Heart right ventricle (tissue), 2 donors: ENCODE results near the genes IL11, SBK2, ZNF579 and U2AF2.

- PRO-cap, 2 experiments, result no peak in any of the 2 experiments
Observed at GRCh38 chr19:55254146-55255138, 4.4 kb downstream of the PPP6R1 start.

- PRO-cap, 2 experiments, result no peak in any of the 2 experiments
Observed at GRCh38 chr19:55257772-55258253, 1.0 kb downstream of the PPP6R1 start.

GRCh38 chr19:55370348-55370935 lies at the start of gene IL11:
Gene IL11 (minus strand): TSS chr19:55370463.
- PRO-cap, 2 experiments, result peak in 1 of 2 experiments; most common plus-strand start chr19:55370585 (in 1)

DNA sequence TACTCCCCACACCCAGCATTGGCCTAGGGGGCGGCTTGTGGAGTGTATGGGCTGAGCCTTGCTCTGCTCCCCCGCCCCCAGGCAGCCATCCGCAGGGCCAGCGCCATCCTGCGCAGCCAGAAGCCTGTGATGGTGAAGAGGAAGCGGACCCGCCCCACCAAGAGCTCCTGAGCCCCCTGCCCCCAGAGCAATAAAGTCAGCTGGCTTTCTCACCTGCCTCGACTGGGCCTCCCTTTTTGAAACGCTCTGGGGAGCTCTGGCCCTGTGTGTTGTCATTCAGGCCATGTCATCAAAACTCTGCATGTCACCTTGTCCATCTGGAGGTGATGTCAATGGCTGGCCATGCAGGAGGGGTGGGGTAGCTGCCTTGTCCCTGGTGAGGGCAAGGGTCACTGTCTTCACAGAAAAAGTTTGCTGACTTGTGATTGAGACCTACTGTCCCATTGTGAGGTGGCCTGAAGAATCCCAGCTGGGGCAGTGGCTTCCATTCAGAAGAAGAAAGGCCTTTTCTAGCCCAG lies 2.5 kb downstream of the RPL28 start:
- PRO-cap, 2 experiments, result no peak in any of the 2 experiments

GRCh38 chr19:55441753-55442302 lies 1.3 kb downstream of the SHISA7 start:
- PRO-cap, 2 experiments, result no peak in any of the 2 experiments

- PRO-cap, 2 experiments, result no peak in any of the 2 experiments
Observed at GRCh38 chr19:55493957-55494355, 5.7 kb downstream of the SSC5D start.

DNA sequence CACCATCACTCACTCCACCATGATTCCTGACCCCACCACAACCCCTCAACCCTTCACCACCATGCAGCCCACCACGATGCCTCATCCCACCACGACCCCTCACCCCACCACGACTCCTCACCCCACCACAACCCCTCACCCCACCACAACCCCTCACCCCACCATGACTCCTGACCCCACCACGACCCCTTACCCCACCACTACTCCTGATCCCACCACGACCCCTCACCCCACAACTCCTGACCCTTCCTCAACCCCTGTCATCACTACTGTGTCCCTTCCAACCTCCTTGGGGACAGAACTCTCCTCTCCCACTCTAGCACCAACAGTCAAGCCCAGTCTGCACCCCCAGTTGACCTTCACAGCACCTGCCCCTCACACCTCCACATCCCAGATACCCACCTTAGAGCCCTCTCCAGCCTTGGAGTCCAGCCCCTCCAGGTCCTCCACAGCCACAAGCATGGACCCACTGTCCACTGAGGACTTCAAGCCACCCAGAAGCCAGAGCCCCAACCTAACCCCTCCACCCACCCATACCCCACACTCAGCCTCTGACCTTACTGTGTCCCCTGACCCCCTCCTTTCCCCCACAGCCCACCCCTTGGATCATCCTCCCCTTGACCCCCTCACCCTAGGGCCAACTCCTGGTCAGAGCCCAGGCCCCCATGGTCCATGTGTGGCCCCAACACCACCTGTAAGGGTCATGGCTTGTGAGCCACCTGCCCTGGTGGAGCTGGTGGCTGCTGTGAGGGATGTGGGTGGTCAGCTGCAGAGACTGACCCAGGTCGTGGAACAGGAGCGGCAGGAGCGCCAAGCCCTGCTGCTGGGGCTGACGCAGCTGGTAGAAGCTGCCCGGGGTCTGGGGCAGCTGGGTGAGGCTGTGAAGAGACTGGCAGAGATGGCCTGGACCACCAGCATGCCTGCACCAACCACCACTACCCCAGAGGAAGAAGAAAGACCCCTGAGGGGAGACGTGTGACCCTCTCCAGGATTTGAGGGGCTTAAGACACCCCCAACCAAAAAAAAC lies 18.6 kb downstream of the SBK2 start:
- PRO-cap, 2 experiments, result no peak in any of the 2 experiments

GRCh38 chr19:55536860-55537591 lies at the start of gene SBK2:
Gene SBK2 (minus strand): TSS chr19:55537133.
- PRO-cap, 2 experiments, result no peak in any of the 2 experiments

- PRO-cap, 2 experiments, result no peak in any of the 2 experiments
Observed at GRCh38 chr19:55579096-55579556, 1.5 kb downstream of the ZNF579 start.

DNA sequence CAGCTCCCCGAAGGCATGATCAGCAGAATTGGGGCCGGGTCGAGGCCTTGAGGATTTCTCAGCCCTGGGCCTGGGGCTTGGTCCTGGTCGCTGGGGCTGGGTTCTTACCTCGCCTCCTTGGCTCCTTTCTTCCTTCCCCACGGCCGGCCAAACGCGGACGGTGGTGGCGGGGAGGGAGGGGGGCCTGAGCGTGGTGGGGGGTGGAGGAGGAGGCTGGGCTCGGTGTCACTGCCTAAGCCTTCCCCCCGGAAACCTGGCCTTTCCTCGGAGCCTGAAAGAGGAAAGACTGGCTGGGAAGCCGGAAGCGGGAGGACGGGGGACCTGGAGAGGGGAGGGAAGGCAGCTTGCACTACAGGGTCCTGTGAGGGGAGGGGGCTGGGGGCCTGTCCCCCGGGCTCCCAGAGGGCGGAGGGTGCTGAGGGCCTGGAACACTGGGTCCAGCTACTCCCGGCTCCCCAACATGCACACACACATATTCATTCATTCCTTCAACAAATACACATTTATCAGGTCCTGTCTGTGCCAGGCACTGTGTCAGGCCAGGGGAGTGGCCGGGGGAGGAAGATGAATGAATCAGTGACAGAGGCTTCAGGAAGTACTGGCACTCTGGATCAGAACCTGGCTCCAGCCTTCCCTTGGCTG lies at the start of gene ZNF579:
Gene ZNF579, minus strand, starts transcription at position 162 of the 642 bp plus-strand sequence.
- PRO-cap, 2 experiments, result peak in 2 of 2 experiments; most common plus-strand start position 310 of the sequence (in 2); most common minus-strand start position 159 of the sequence (in 2)

DNA sequence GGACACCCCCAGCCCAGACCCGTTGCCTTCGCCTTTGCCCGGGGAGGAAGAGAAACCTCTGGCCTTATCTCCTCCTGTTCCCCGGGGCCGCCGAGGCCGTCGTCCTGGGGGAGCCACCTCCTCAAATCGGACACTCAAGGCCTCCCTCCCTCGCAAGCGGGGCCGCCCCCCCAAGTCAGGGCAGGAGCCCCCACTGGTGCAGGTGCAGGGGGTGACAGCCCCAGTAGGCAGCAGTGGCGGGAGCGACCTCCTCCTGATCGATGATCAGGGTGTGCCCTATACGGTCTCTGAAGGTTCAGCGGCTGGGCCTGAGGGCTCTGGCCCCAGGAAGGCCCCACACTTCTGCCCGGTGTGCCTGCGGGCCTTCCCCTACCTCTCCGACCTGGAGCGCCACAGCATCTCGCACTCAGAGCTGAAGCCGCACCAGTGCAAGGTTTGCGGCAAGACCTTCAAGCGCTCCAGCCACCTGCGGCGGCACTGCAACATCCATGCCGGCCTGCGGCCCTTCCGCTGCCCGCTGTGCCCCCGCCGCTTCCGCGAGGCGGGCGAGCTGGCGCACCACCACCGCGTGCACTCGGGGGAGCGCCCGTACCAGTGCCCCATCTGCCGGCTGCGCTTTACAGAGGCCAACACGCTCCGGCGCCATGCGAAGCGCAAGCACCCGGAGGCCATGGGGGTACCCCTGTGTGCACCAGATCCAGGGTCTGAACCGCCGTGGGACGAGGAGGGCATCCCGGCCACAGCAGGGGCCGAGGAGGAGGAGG lies 2.2 kb downstream of the ZNF524 start:
- PRO-cap, 2 experiments, result no peak in any of the 2 experiments

- PRO-cap, 2 experiments, result peak in 2 of 2 experiments; most common minus-strand start chr19:55606324 (in 1)
Observed at GRCh38 chr19:55605861-55607074, 821 bp downstream of the ZNF865 start.

DNA sequence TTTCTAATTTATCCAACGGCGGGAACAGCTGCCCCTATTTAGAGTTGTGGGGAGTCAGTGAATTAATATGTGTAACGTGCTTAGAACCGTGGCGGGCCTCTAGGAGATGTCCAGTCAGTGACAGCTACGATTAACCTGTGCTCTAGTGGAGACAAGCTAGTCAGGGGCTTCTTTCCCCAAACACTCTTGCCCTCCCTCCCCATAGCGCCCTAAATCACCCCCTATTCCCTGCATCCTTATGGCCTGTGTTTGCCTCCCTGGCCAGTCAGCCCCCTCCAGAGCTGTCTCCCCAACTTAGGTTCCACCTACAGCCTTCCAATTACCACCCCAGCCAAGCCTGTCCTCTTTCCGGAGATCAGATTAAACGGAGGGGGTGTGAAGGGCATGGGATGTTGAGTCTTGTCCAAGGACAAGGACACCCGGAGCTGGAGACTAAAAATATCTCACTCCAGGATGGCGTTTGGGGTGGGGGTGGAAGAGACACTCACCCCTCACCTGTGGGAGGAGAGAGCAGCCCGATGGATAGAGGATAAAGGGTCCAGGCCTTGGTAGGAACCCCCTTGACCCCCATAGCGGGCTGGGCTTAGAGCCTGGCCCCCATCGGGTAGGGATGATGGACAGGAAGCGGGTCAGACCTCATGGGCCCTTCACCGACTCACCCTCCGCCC lies 5.8 kb downstream of the ZNF865 start:
- PRO-cap, 2 experiments, result peak in 1 of 2 experiments; most common plus-strand start position 446 of the sequence (in 1); most common minus-strand start position 296 of the sequence (in 1)

DNA sequence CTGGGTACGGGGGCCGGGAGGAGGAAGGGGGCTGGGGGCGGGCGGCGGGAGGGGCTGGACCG lies 153 bp downstream of the ZNF581 start:
- PRO-cap, 2 experiments, result no peak in any of the 2 experiments

DNA sequence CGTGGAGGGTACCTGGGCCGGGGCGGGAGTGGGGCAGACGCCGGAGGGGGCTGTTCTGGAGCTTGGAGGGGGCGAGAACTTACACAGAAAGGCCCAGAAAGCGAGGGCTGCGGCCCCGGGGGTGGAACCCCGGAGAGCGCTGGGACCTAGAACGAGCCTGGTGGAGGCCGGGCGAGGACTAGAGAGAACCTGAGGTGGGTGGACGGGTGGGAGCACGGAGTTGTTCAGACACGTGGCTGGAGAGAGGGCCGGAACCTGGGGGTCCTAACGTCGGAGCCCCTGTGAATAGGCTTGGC lies 332 bp downstream of the ZNF581 start:
- PRO-cap, 2 experiments, result no peak in any of the 2 experiments

DNA sequence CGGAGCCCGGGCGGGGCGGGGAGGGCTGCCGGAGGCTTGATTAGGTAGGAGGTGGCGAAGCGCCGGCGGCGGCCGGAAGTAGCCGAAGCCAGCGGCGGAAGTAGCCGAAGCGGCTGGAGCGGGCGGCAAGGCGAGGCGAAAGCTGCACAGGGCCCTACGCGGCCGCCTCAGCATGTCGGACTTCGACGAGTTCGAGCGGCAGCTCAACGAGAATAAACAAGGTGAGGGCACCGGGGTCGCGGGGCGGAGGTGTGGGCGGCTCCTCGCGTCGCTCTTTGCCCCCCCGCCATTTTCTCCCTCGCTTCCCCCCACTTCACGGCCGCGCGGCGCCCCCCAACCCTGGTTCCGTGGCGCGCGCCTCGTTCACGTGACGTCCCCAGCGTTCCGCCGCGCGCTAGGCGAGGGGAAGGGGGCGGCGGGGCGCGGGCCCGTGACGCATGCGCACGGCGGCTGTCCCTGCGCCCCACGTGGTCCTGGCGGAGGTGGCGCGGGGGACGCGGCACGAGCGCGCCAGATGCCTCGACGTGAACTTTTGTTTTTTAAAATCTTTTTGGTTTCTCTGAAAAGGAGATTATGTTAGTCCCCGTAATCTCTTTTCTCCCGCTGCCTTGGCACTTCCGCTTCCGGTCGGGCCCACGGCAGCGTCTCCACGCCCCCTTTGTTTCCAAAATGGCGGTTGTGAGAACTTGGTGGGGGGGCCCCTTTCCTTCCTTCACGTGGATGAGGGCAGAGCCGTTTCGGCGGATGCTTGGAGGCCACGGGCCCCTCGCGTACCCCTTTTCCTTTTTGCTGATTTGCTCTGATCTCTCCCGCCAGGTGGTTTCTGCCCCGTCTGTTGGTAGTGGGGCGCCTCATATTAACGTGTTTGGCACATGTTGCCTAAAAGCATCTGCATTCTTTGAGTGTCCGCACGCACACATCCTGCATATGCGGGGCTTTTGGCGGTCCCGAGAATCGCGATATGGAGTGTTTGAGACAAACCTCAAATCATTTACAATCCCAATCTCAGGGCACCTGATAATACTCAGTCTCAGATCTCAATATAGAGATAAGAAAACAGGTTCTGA lies at the start of gene U2AF2:
Gene U2AF2, plus strand, starts transcription at position 103 of the 1,067 bp plus-strand sequence.
- PRO-cap, 2 experiments, result peak in 2 of 2 experiments; most common plus-strand start position 107 of the sequence (in 2); most common minus-strand start position 610 of the sequence (in 2)

- PRO-cap, 2 experiments, result no peak in any of the 2 experiments
Observed at GRCh38 chr19:55668887-55669243, 6.2 kb upstream of the EPN1 start.

- PRO-cap, 2 experiments, result no peak in any of the 2 experiments
Observed at GRCh38 chr19:55669253-55670023, 5.6 kb upstream of the EPN1 start.

DNA sequence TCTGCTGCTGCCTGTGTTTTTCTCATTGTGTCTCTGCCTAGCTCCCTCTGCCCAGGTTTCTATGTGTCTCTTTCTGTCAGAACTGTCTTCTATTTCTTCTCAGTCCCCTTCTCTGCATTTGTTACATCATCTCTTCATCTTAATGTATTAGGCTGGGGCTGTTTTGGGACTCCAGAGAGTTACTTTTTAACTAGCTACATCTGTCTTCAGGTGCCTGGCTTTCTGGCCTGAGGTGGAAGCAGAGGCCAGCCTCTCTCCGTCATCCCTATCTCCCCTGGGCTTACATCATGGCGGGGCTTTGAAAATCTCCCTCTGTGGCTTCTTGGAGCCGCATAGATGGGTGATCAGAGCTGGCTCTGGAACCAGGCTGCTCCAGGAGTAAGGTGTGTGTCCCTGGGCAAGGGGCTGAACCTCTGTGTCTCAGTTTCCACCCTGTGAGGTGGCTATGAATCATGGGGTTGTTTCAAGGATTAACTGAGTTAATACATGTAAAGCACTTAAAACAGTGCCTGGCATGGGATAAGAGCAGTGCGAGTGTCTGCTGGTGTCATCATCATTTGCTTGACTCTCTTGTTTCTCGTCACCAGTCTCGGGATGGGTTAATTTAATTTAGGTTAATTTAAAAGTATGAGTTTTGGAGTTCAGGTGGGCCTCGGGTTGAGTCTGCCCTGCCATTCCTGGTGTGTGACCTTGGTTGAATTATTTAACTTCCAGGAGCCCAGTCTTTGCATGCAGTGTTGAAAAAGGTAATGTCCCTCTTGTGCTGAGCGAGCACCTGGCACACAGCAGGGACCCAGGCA lies 2.0 kb downstream of the EPN1 start:
- PRO-cap, 2 experiments, result no peak in any of the 2 experiments

- PRO-cap, 2 experiments, result no peak in any of the 2 experiments
Observed at GRCh38 chr19:55677636-55678074, 2.6 kb downstream of the EPN1 start.